ENCODE data around the gene CCBE1.

- PRO-cap: no peak
Measured at GRCh38 chr18:58995856-58996491, 131.3 kb downstream of the ZNF532 start.

DNA sequence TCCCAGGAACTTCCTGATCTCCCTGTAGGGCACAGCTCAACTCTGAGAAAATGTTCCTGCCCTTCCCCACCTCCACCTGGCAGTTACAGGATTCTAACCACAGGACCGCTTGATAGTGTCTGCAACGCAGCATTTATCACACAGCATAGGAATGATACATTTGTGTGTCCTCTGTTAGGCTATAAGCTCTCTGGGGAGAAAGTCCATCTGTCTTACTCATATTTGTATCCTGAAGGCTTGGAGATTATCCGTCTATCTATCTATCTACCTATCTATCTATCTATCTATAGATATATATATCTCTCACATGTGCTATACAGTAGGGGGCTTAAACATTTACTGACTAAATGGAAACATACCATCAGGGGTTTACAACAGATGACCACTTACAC is 6.4 kb downstream of the LMAN1 start:
- PRO-cap: no peak

DNA sequence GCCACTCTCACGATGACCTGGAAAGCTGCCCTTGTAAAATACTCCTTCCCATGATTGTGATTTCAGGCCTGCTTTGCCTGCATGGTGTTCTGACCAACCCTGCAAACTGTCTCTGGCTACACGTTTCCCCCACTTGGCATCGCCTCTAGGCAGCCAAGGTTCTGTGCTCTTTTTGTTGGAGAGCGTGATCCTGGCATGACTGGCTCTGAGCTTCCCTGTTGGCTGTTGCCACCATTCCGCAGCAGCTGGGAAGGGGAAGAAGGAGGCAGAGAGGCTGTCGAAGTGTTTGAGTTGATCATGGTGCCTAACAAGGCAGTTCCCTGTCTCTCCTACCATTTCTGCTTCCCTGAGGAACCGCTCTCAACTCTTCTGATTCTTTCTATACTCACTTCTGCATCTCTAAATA is 111.8 kb upstream of the LMAN1 start:
- PRO-cap: no peak

GRCh38 chr18:59697192-59697570 is at the start of gene CCBE1:
TSS of gene CCBE1 (minus strand) at chr18:59697423.
- PRO-cap: unidirectional peak, minus-strand start at chr18:59697422

- PRO-cap: no peak
Measured at GRCh38 chr18:61493965-61494229, 160.7 kb downstream of the CDH20 start.

- PRO-cap: no peak
Measured at GRCh38 chr18:61635833-61636928, 256.6 kb downstream of the RNF152 start.

- PRO-cap: no peak
Measured at GRCh38 chr18:61815297-61816342, 77.2 kb downstream of the RNF152 start.

GRCh38 chr18:61831020-61831562 is 61.7 kb downstream of the RNF152 start:
- PRO-cap: no peak

DNA sequence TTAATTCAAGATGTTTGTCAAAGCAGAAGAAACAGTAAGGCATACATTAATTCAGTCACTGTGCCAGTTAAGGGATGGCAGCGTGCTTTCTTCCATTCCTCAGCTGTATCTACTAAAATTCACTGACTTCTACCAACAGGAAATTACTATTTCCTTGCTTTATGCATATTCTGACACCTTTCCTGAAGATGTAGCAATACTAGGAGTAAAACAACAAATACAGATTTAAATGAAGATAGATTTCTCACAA is 59.9 kb downstream of the RNF152 start:
- PRO-cap: unidirectional peak, minus-strand start at position 111 of the sequence

GRCh38 chr18:61847711-61848504 is 44.9 kb downstream of the RNF152 start:
- PRO-cap: no peak

- PRO-cap: no peak
Measured at GRCh38 chr18:61883358-61883999, 9.3 kb downstream of the RNF152 start.

GRCh38 chr18:62056299-62057183 is 130.3 kb downstream of the PIGN start:
- PRO-cap: no peak

- PRO-cap: no peak
Measured at GRCh38 chr18:62068494-62069250, 118.2 kb downstream of the PIGN start.

DNA sequence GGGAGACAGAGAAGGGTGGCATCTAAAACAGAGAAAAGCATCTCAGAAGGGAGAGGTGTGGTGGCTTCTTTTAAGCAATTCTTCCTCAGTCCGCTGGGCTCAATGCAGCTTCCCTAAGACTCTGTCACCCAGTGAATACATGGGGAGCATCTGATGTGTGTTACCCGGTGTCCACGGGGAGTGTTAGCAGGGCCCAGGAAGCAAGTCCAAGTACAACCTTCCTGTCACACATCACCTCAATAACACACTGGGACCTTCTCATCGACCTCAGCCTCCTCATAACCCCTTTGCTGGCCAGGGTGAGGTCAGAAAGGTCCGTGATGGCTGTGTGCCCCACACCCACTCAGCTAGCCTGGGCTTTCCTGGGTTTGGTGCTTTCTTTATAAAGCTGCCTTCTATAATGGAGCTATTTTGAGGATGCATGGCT is 21.3 kb downstream of the TNFRSF11A start:
- PRO-cap: no peak

DNA sequence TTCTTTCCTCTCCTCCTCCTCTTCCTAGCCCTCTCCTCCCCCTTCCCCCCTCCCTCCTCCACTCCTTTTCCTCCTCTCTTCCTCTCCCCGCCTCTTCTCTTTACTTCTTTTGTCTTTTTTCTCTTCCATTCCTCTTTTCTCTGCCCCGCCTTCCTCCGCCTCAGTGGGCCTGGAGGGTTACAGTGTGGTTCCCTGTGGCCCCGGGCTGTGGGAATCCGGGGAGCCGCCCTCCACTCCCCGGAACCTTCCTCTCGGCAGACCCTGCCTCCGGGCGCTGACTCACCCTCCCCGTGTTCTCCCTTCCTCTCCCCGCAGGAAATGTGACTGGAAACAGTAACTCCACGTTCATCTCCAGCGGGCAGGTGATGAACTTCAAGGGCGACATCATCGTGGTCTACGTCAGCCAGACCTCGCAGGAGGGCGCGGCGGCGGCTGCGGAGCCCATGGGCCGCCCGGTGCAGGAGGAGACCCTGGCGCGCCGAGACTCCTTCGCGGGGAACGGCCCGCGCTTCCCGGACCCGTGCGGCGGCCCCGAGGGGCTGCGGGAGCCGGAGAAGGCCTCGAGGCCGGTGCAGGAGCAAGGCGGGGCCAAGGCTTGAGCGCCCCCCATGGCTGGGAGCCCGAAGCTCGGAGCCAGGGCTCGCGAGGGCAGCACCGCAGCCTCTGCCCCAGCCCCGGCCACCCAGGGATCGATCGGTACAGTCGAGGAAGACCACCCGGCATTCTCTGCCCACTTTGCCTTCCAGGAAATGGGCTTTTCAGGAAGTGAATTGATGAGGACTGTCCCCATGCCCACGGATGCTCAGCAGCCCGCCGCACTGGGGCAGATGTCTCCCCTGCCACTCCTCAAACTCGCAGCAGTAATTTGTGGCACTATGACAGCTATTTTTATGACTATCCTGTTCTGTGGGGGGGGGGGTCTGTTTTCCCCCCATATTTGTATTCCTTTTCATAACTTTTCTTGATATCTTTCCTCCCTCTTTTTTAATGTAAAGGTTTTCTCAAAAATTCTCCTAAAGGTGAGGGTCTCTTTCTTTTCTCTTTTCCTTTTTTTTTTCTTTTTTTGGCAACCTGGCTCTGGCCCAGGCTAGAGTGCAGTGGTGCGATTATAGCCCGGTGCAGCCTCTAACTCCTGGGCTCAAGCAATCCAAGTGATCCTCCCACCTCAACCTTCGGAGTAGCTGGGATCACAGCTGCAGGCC is 59.7 kb downstream of the TNFRSF11A start:
- PRO-cap: no peak

DNA sequence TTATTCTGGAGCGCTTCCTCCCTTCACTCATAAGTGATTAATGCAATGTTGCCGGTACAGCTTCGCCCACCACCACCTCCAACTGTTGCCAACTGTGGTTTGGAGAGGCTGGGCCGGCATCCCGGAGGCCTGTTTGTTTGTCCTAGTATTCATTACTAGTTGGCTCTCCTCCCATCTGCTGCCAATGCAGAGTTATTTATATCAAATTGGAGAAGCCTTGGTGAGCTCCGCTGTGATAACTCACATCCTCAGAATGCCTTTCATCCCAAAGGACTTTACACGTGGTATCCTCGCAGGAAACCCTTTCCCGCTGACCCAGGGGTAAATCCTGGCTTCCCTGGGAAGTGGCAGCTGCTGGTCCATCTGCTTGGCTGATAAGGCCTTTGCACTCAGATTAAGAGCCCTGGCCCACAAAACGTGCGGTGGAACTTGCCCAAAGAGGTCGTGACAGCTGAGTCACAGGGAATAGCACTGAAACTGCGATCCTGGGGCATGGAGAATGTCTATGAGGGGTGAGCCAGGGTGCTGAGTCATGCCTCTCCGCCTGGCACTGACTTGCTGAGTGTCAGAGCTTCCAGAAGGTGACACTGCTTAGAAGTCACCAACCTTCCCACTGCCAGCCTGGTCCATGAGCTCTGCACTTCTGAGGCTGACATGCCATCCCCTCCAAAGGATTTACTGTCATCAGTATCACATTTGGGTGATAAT is 71.9 kb upstream of the ZCCHC2 start:
- PRO-cap: no peak

DNA sequence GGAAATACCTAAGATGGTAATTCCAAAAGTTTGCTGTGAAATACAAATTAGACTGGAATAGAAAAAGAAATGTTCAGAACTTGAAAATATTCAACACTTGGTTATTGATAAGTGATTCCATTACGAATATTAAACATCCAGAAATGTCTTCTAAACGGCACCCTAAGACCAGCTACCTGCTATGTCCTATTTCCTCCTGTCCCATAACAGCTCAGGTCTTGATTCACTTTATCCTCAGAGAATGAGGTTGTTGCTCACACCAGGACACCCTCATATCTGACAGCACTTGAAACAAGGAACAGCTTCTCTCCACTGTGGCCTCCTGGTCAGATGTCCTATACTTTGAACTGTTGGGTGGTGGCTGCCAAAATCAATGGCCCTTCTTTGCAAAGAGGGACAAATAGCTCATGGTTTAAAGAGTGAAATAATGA is 24.3 kb upstream of the ZCCHC2 start:
- PRO-cap: no peak

DNA sequence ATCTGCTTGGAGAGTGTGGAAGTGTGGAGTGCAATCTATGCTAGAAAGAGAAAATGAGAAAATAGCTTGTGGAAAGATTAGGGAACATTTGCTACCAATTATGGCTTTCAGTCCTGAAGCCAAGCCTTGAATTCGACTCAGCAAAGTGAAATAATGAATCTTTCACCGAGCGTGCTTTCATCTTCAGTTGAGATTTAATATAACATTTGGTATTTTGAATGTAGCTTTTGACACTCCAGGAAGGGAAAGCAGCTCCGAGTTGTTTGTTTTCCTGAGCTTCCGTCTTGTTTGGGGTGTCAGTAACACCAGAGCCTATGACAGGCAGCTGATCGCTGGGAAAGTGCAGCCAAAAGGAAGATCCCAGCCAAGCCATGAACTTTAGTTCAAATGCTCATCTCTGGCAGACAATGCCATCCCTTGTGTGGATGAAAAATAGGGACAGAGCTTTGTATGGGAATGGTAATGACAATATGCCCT is 25.1 kb upstream of the PHLPP1 start:
- PRO-cap: no peak

DNA sequence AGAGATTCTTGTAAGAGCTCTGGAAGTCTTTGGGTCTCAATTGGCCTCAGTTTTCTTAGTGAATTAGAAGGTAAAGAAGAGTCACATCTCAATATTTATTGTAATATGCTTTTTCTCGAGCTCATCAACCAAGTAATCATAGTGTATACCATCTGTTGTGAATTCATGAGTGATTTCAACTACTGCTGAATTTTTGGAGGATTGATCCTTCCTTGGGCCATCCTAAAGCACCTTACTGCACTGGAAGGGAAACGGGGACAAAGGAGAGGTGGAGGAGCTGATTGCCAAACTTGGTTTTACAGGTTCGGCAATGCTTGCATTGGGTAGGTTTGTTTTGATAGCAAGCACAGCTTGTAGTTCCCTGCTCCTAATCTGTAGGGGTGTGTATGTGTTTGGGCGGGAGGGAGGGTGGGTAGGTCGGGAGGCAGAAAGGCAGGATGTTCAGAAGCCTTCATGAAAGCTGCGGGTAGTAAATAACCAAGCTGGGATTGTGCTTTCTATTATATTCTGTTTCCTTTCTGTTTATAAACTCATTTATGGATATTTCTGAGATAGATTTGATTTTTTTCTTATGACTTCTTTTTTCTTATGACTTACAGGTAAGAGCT is 24.5 kb downstream of the PHLPP1 start:
- PRO-cap: no peak

DNA sequence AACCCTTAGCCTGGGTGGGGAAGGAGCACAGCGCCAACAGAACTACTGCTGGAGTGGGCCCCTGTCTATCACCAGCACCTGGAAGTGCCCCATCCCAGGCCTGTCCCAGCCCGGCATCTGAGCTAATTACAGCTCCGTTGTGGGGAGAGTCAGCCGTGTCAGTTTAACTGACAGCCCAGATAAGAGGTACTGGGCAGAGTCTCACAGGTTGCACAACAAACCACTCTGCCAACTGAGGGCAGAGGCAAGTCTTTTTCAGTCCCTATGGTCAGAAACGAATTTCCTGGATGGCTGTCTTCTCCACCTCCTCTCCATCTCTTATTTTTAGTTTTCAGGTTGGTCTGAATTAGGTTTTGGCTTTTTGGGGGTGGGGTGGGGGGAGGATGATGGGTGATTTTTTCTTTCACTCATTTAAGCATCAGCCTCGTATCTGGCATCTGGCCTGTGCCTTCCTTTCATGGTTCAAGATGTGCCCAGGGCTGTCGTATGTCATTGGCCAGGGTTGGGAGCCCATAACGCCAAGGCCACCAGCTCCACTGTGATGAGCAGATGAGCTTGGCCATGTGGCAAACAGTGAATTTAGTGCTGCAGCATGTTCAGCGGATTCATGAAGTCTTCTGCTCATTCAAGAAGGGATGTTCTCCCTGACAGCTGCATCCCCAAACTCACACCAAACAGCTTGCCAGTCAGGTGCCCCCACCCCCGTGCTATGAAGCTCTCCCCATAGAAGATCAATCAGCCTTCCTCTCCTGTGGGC is 219.3 kb downstream of the BCL2 start:
- PRO-cap: no peak

Data from trachea (tissue), 1 donor.